AG10803 (cell line): ENCODE measurements around the genes SFXN4 and SEC23IP.

DNA sequence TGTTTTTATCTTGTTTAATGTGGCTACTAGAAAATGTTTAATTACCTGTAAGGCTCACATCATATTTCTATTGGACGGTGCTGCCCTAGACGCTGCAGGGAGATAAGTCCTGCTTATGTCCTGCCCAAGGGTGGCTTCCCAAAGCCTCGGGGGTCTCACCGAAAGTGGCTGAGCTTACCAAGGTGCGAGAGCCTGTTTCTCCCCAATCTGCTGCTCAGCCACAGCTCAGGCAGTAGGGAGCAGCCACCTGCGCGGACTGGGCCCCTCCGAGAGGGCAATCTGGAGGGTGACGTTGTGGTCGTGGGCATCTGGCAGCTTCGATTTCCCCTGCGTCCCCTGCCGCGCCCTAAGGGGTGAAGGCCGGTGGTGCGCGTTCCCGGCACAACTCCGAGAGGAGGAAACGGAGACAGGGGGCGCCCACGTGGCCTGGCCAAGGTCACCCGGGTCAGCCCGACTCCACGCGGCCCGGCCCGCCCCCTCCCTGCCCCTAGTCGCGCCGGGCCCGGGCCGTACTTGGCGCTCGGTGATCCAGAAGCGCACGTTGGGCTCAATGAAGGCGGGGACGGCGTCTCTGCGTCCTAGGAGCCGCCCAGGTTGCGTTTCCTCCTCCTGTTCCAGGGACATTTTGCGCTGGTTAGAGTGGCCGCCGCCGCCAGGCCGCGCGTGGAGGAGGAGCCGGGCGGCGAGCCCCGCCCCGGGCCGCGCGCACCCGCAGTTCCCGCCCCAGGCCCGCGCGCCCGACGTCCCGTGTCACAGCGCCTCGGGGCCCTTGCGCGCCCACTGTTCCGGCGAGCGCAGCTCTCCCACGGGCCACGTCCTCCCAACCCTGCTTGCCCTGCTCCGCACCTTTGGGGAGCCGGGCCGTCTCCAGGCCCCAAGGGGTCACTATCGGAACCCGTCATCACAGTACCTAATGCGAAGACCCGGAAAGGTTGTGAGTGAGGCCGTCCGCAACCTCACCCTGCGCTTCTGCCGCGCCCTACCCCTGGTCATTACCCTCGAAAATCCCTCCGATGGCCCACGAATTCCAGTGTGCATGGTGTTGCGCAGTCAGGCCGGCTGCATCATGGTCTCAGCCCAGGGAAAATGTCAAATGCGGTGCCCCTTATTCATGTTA, at the start of gene SFXN4:
Gene SFXN4, minus strand, starts transcription at position 691 of the 1,117 bp plus-strand sequence.
- RRBS = 2% methylated on average over 28 of the region's 93 CpGs

DNA sequence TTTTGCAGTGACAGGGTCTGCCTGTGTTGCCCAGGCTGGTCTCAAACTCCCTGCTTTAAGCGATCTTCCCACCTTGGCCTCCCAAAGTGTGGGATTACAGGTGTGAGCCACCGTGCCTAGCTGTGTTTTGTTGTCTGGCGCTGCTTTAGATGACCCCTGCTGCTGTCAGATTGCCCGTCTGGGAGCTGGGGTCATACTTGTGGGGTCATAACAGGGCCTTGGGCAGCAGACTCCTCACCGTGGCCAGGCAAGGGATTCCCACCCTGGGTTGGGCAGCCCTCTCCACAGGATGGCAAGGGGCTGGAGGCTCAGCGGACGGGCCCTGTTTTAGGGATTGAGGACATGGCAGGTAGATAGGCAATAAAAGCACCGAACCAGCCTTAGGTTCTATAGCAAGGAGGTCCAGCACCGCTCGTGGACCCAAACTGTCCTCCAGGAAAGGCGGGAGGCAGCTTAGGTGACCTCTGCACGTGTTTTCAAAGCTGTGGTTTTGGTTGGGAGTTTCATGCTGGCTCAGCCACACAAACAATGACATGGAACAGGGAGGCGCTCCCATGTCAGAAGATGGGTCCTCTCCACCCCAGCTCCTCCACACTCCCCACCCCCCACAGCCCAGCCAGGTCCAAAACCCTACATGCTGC, 60.0 kb downstream of the GRK5 start:
- RRBS = no CpG with 5 or more reads among the region's 13 CpGs

DNA sequence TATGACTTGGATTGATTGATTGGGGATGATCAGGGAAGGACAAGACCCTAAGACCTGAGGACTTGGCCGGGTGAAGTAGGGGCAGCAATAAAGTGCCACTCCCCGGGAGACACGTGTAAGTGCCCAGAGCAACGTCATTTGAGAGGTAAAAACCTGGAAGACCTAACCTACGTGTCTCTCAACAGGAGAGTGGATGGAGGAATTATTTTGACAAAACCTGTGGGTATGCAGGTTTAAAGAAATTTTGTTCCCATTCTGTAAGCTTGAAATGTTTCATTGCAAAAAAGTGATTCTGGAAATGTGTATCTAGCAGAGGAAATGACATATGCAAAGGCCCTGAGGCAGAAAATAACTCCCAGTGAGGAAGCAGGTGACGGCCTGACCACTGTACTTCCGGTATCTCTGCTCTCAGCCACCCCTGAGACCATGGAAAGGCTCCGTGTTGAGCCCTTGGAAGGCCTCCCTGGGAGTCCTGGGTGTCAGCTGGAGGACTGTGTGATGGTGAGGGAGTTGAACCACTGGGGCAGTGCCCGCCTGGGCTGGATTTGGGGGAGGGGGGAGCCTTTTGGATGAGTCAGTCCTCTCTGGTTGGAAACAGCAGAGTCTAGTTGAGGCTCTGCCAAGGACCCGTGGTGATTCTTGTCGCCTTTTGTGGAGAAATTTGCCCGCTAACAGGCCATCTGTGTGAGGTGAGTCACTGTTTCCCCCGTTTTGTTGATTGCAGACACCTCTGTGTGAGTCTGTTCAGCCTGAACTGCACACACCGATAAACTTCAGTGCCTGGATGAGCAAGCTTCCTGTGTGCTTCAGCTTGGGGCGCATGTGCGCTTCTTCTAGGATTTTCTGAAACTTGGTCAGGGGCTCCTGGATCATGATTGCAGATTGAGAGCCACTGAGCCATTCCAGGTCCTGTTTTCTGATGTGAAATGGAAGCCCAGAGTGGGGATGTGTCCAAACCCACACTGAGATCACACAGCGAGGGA, 98.5 kb downstream of the GRK5 start:
- RRBS = no CpG with 5 or more reads among the region's 17 CpGs

GRCh38 chr10:119369053-119370017, 162.0 kb downstream of the GRK5 start:
- RRBS = 23% methylated on average over 3 of the region's 24 CpGs

DNA sequence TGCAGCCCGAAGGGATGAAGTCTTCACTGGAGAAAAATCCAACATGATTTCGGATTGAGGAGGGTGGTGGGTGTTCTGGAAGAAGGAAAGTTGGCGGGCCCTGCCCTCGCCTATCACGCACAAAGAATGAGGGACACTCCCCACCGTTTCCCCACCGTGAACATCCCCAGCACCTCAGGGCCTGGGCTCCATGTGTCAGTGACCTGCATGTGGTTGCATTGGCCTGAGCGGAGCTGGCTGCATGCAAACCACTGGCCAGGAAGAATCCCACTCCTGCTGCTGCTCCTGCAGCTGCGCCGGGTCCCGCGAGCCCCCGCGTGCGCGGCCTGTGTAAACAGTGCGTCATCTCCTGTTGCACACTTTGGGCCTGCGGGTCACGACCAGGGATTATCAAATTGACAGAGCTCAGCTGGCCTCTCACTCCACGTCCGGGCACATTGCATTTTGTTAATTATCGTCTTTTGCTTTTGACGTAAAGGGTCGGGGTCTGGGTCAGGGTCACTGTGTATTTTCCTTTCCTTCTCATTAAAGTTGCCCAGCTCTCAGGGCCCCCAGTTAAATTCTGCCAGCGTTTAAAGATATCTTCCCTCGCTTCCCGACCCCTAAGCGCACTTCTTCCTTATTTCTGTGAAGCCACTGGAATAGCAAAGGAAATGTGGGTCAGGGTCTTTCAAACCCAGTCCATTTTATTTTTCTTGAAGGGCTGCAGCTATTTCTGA, 132.6 kb downstream of the RGS10 start:
- RRBS = no CpG with 5 or more reads among the region's 28 CpGs

GRCh38 chr10:119421518-119421954, 121.0 kb downstream of the RGS10 start:
- RRBS = no CpG with 5 or more reads among the region's 5 CpGs

GRCh38 chr10:119447990-119448470, 94.5 kb downstream of the RGS10 start:
- RRBS = no CpG with 5 or more reads among the region's 14 CpGs

- RRBS = no CpG with 5 or more reads among the region's 9 CpGs
Observed at GRCh38 chr10:119478858-119479452, 63.6 kb downstream of the RGS10 start.

- RRBS = no CpG with 5 or more reads among the region's 22 CpGs
Observed at GRCh38 chr10:119658101-119659115, 7.2 kb downstream of the BAG3 start.

DNA sequence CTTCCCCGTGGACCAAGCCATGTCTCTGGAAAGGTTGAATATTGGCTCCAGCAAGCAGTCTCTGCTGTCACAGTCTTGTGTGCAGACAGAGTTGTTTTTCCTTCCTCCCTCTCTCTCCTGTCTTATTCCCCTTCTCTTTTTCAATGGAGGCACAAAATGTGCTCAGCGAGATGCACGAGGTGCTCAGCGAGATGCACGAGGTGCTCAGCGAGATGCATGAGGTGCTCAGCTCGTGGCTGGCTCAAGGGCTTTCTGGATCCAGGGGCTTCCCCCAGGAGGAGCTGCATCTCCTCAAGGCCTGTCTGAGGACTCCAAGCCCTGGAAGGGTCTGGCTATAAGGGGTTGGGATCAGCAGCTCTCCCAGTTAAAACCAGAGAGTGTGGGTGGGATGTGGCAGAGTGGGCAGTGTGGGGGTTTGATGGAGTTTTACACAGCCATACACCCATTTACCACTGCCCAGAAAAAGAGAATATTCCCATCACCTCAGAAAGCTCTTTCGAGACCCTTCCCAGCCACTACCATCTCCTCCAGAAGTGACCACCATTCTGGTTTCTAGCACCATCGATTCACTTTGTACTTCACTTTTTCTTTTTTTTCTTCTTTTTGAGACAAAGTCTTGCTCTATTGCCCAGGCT, 15.3 kb downstream of the BAG3 start:
- RRBS = no CpG with 5 or more reads among the region's 9 CpGs

- RRBS = no CpG with 5 or more reads among the region's 6 CpGs
Observed at GRCh38 chr10:119806092-119806598, 66.5 kb downstream of the MCMBP start.

DNA sequence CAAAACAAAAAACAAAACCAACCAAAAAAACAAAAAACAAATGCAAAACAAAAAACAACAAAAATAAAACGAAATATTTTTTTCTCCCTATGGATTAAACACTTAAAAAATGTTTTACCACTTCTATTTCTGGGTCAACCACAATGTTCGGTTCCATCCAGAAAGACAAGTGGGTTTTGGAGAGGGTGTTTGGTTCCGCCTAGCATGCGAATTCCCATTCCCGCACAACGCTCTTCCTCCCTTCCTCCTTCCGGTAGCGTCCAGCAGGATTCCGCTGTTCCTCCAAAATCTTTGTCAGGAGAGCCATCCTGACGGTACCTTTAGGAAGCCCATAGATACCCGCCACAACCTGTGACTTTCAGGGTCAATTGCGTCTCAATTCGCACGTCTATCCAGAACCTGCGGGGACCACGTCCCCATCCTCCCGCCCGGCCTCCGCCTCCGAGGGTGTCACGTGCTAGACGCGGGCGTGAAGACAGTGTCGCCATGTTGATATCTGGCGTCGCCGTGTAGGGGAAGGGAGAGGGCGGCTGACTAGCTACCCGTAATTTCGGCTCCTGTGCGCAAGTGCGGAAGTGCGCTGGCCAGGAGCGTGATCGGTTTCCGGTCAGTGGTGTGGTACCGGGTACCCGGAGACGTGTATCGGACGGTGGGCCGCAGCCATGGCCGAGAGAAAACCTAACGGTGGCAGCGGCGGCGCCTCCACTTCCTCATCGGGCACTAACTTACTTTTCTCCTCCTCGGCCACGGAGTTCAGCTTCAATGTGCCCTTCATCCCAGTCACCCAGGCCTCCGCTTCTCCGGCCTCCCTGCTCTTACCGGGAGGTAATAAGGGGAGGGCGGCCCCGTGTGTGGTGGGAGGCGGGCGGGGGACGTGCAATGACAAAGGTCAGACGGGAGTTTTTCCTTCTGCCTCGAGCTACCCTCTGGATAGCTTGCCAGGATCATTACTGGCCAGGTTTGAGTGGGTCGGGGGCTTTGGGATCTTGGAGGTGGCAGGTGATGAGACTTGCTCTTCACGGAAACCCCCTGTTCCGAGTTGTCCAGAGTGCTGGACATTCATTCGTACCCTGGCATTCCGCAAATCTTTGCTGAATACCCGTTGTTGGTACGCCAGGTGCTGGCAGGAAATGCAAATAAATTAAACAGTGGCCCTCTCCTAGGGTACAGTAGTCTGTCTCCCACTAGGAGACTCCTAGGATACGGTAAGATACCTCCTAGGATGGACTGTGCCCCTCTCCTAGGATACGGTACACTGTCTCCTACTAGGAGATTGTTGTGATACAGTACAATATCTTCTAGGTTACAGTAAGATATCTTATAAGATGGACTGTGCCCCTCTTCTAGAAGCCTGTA, at the start of gene SEC23IP:
Gene SEC23IP, plus strand, starts transcription at position 610 of the 1,356 bp plus-strand sequence.
- RRBS = no CpG with 5 or more reads among the region's 70 CpGs

DNA sequence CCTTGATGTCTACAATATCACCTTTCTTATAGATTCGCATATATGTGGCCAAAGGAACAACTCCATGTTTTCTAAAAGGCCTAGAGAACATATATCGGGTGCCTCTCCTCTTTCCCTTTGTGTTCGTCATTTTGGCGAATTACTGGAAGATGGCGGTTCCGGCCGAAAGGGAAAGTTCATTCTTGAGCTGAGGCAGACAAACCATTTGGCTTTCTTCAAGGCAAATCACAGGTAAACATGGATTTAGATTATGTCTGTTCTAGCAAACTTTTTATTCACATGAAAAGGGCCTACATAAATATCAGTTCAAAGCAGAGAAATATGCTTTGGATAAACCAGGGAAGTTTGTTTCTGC, 102.0 kb upstream of the PLPP4 start:
- RRBS = no CpG with 5 or more reads among the region's 7 CpGs

- RRBS = no CpG with 5 or more reads among the region's 6 CpGs
Observed at GRCh38 chr10:121080278-121080786, 229.2 kb downstream of the WDR11 start.

DNA sequence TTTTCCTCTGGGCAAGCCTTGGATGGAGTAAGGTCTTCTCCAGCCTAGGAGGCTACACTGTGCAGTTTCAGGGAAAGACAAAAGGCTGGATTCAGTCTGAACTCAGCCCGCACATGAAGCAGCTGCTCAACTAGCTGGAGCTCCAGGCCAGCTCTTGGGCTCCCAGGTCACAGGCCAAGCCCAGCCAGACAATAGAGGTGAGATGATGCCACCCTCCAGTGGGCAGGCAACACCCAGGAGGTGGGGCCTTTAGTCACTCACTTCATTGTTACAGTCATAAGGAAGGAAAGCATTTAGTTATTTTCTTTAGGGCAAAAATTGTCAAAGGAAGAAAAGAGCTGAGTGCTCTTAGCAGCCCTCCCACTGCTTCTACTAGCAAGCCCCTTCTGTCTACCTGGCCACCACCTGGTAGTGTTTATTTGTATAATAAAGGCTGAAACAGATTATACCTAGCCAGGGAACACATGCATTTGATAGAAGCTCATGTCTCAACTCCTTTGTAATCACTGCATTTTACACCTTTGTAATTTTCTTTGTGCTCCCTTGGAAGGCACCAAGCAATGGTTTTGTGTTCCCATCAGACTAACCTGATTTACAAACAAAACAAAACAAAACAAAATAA, 253.5 kb downstream of the WDR11 start:
- RRBS = no CpG with 5 or more reads among the region's 1 CpG

DNA sequence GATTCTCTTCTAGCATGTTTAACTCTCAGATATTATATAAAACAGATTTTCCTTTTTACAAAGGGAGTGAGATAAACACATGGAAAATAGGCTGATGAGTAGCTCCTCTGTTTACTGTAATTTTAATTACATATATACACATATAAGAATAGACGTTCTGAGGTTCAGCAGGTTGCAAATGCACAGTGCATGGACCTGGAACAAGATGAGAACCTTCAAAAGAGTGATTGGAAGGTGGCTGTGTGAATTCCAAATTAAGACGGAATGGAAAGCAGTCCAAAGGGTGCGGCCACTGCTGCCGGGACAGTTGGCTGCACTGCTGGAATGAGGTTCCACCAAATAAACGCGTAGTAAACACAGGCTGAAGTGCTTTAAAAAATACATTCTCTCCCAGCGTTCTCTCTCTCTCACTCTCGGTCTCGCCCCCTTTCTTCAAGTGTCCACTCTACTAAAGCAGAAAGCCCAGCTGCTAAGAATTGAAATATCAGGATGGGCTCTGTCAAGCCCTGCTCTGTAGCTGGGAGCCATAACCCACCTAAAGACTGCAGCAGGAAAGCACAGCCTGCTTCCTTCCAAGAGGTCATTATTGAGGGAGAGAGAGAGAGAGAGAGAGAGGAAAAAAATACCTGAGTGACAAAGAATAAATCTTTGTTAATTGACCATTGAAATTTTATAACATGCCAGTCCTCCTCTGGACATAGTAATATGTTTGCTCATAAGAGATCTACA, 73.0 kb downstream of the FGFR2 start:
- RRBS = no CpG with 5 or more reads among the region's 9 CpGs

DNA sequence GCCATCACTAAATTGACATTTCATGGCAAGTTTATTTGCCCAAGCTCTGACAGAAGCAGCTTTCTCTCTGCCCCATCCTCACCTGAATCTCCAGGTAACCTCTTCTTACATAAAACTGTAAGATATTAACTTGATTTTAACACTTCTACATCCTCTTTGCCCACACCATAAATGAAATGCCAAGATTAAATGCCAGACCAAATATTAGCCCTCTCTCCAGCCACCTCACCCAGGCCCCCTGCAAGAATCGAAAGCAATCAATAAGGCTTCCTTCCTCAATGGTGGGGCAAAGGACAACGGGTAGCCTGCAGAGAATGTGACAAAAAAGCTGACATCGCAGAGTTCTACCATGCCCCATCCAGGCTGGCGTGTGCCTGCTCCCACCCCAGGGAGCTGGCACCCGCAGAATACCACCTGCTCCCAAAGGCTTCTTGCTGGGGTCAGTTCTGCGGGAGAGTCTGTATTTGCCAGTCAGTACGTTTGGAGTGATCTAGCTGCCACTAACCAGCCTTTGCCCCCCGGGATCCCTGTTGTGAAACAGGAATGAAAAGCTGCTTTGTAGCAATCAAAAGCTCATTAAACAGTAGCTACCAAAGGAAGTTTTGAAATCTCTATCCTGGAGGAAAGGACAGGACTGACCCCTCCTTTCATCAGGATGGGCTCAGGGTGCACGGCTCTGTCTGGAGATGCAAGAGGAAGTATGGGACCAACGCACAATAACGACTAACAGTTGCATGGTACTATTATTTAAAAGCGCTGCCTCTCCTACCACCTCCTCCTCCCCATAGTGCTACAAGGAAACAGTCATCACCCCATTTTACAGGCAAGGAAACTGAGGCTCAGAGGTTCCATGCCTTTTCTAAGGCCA, 67.2 kb downstream of the FGFR2 start:
- RRBS = no CpG with 5 or more reads among the region's 12 CpGs

GRCh38 chr10:121532376-121532889, 65.8 kb downstream of the FGFR2 start:
- RRBS = no CpG with 5 or more reads among the region's 11 CpGs

DNA sequence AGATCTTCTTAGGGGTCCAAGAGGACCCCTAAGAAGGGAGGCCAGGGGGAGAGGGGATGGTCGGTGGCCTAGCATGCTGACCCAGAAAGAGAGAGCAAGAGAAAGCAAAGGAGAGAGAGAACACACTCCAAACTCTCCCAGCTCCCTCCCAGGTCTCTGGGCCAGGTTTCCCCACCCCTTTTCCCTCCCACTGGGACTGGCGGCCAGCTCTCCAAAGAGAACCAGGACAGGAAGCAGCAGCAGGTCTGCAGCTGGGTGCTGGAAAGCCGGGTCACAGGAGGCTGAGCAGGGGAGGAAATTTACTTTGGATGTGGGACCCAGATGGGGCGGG, 70.4 kb upstream of the FGFR2 start:
- RRBS = no CpG with 5 or more reads among the region's 4 CpGs

- RRBS = no CpG with 5 or more reads among the region's 13 CpGs
Observed at GRCh38 chr10:121994338-121995079, 5.5 kb downstream of the TACC2 start.